Tongue (tissue), 2 donors: ENCODE measurements around the gene SLCO2B1.

DNA sequence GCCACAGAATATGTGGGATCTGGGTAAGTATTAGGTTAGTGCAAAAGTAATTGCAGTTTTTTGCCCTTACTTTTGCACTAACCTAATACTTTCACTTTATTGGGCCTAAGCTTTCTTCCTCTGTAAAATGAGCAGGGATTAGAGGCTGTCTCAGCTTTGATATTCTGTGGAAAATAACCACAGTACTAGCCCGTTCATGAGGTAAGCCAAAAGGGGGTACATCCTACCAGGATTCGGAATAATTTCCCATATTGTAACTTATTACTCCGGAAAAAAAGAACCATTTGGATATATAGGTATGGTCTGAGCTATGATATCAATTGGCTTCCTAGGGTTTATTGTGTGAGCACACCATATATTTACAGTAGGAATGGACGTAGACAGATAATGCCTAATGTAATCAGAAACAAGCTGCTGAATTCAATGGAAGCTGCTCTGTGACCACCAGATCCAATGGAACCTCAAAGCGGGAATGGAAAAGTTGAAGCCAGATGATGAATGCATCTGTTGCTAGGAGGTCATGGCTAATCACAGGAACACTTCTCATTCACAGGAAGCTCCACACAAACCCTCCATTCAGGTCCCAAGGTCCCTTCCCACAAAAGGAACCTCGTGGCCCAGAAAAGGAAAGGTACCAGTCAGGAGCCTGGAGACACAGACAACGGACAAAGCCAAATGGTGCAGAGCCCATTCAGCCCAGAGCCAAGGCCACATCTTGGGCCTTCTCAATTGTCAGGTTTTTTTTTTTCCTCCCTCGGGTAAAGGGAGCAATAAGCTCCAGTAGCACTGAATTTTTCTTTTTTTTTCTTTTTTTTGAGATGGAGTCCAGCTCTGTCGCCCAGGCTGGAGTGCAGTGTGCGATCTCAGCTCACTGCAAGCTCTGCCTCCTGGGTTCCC, 87.2 kb downstream of the FAM168A start:
- RAMPAGE, long total RNA, result no peak

DNA sequence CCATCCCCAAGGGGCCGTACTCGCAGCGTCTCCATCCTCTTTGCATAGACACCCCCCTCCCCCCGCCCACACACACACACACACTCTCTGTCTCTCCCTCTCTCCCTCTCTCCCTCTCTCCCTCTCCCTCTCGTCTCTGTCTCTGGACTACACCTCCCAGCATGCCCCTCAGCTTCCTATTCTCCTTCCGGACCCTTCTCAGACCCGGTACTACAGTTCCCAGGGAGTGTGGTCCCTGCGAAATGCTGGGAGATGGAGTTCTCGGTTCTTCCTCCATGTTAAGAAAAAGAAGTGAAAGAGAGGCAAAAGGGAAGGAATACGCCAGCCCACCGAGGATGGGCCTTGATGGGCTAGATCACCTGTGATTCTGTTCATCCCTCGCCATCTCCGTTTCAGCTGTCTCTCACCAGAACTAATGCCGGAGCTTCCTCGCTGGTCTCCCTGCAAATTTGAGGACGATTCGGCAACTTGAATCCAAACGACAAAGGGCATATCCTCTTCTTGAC, 569 bp upstream of the FAM168A start:
- RAMPAGE, long total RNA, result no peak

DNA sequence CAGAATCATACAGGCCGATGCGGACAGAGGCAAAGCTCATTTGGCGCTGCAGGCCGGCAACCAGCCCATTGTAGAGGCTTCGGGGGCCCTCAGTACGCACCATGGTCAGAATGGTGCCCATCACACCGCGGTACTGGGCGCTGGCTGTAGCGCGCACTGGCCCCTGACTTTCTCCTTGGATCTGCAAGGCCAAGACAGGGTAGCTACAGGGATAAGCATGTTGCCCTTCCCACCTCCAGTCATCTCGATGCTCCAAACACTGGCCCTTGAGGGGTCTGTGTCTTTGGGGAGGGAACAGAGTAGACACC, 4.8 kb downstream of the UCP2 start:
- RAMPAGE, long total RNA, result no peak

- RAMPAGE, long total RNA, result no peak
These were observed 9.6 kb upstream of the UCP3 start for GRCh38 chr11:74018237-74019145.

DNA sequence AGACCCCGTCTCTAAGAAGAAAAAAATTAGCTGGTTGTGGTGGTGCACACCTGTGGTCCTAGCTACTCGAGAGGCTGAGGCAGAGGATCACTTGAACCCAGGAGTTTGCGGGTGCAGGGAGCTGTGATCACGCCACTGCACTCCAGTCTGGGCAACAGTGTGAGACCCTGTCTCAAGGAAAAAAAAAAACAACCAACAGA, 17.1 kb upstream of the UCP3 start:
- RAMPAGE, long total RNA, result no peak

GRCh38 chr11:74141202-74141722, 29.5 kb downstream of the C2CD3 start:
- RAMPAGE, long total RNA, result no peak

GRCh38 chr11:74640852-74641625, 48.7 kb downstream of the POLD3 start:
- RAMPAGE, long total RNA, result no peak

DNA sequence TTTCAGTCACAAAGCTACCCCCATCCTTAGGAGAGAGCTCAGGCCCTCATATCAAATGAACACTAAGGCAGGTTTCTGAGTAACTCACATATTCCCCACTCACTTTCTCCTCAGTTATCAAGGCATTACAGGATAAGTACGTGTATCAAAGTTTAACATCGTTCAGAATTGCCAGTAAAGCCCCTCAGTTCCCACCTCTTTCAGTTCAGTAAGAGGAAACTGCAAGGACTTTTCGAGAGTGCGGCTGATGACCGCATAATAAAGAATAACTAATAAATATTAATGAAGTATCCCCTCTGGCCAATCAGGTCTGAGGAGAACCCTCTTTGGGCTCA, 246 bp upstream of the RNF169 start:
- RAMPAGE, long total RNA, result no peak

- RAMPAGE, long total RNA, result no peak
These were observed 756 bp downstream of the RNF169 start for GRCh38 chr11:74749055-74750155.

DNA sequence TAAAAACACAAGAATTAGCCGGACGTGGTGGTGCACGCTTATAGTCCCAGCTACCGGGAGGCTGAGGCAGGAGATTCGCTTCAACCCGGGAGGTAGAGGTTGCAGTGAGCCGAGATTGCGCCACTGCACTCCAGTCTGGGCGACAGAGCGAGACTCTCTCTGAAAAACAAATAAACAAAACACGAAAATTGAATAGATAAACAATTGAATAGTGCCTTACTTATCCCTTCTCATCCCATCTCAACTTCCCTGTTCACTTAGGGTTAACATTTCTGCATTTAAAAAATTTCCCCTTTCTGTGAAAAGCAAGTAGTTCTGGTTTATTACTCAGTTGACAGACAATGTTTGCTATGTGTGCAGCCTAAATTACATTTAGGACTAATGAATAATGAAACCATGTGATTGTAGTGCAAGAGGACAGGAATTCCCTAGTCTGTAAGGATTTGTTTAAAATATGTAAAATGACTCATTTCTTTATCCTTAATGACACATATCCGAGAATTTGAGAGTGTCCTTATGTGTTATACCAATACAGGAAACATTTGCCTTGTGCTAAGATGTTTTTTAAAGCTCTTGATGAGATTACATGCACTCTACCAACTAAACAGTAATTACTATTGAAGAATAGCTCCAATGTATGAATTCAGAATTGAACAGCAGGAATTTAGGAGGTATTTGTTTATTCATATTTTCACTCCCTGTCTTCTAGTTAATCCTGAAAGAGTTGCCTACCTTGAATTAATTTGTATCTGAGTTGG, 6.2 kb downstream of the RNF169 start:
- RAMPAGE, long total RNA, result no peak

- RAMPAGE, long total RNA, result no peak
These were observed 87.1 kb downstream of the RNF169 start for GRCh38 chr11:74835348-74836568.

GRCh38 chr11:75150774-75151263, at the start of gene SLCO2B1:
Gene SLCO2B1 (plus strand): TSS chr11:75151107.
- RAMPAGE, long total RNA, result start-site peak on the plus strand at chr11:75151073-75151110, 43 and 47 reads in 2 replicates

DNA sequence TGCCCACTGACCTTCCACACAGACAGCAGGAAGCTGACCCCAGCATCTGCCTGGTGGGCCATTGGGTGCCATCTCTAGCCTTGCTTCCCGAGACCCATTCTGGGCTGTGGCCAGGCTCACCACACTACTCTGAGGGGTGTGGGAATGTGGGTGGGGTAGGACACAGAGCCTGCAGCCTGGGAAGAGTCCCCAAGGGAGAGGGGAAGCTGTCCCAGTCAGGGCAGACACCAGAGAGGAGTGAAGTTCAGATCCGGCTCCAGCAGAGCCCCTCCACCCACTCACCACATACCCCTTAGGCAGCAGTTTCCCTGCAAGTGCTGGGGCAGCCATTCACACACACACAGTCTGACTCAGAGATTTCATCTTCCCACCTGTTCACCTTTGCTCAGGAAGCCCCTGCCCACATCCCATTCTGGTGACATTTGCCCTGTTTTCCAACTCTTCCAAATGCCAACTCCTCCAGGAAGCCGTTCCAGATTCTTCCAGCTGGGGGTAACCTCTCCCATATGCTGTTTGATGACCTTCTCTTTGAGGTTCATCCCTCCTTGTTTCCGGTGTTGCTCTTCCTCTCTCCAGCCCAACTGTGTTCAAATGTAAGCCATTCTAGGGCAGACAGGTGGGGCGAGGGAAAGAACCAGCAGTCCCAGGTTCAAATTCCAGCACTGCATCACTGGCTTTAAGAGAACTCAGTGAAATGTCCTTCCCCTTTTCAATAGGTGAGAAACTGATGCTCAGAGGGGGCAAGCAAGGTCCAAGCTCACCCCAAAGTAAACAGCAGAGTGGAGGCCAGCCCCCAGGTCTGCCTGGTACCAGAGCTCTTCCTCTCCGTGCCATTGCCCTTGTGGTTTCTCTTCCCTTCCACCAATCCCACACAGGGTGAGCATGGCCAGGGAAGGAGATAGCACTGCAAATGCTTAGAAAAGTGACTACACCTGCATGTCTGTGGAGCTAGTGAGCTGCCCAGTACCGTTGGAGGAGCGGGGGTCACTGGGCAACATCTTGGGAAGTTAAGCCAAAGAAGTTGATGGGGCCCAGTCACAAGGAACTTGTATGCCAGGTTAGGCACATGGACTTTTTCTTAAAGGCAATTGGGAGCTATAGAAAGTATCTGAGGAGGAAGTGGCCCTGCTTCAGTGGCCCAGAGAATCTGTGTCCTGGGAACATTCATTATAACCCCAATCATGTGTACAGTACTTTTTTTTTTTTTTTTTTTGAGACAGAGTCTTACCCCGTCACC, 2.2 kb downstream of the SLCO2B1 start:
- RAMPAGE, long total RNA, result no peak

- RAMPAGE, long total RNA, result no peak
These were observed 49.8 kb downstream of the ARRB1 start for GRCh38 chr11:75301472-75302345.

GRCh38 chr11:75329727-75330879, 21.4 kb downstream of the ARRB1 start:
- RAMPAGE, long total RNA, result no peak

DNA sequence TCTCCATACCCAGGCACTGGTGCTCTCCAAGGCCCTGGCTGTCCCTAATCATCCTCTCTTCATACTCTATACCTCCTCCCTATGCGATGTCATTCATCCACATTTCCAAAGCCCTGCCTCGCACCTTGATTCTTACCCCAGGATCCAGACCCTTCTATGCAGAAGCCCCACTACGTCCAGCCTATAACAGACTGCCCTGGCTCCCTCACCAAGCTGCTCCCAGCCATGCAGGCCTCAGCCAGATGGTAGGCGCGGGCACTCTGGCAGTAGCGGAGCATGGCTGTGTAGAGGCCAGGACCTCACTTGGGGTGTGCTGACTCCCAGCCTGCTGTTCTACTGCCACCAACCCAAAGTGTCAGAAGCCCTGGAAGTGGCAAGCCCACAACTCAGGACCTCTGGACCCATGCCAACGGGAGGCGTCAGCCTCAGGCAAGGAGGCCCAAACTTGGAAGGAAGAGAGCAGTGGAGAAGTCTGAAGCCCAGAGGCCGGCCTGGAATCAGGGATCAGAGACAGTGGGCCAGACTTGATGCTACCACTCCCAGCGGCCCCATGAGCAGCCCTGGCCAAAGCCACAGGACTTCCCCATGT, 4.6 kb downstream of the ARRB1 start:
- RAMPAGE, long total RNA, result no peak

DNA sequence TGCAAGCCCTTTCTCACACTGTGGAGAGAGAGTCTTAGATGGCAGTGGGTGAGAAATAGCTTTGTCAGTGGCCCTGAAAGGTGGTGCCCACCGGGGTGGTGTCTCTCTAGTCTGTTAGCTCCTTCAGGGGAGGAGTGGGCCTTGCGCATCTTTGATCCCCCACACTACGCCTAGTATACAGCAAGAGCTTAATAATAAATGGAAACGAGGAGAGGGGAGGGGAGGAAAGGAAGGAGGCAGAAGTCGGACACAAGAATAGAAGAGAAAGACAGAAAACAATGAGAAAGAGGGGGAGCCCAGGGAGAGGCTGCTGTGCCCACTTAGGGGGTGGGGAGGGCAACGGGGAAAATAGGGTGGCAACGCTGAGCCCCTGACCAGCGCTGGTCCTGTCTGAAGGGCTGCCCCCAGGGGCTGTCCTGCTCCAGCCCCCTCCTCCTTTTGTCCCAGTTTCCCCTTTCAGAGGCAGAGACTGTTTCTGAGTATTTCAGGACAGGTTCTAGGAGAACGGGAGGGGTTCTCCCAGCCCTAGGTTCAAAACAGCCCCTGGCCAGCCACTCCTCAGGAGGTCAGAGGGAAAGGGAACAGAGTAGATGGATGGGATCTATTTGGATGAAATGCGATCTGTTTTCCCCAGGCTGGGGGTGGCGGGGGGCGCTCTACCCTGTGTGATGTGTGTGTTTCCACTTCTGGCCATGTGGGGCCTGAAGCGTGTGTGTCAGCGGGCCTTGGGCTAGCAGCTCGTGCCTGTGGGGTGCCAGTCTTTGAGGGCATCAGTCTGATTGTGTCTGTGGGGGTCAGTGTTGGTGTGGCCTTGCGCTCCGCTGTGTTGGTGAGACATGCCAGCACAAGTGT, 1.1 kb downstream of the ARRB1 start:
- RAMPAGE, long total RNA, result no peak

DNA sequence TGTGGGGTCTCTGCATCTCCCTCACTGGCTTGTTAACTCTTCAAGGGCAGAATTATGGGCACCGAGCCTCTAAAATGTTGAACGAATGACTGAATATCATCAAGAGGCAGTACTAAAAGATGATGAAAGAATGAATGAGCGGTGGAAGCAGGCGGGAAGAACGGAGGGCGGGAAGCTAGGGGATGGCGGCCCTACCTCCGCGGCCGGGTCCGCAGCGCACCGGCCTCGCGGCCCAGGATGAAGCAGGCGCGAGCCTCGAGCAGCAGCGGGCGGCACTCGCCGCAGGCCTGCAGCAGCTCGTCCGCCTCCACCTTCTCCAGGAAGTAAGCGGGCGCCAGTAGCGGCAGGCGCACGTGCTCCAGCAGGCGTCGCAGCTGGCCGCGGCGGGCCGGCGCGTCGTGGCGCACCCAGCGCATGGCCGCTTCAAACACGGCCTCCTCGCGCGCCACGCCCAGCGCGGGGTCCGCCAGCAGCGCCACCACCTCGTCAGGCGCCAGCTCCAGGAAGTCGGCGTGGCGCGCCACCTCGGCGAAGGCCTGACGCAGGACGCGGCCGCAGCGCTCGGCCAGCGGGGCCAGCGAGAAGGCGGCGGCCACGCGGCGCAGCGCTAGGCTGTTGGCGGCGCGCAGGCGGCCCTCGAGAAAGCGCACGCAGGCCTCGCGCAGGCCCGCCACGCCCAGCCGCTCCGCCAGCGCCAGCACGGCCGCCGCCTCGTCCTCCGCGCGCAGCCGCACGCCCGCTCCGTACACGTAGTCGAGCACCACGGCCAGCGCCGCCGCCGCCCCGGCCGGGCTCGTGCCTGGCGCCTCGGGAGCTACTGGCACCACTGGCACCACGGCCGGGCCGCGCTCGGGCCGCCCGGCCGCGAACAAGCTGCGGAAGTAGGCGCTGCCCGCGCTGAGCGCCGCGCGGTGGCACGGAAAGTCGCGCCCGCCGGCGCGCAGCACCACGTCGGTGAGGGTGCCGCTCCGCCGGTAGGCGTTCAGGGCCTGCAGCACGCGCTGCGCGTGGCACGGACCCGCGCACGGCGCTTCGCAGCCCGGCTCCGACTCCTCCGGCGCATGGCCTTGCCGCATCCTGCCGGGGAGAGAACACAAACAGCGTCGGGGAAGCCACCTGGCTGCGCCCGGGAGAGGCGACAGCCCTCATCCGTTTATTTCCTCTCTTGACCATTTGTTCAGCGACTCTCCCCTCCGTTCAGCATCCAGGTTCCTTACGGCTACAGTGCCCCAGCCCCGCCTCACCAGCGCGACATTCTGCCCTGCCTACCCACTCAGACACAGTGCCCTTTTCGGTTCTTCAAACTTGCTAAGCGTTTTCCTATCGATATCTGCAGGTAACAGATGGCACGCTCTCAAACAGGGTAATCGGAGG, 3.0 kb downstream of the KLHL35 start:
- RAMPAGE, long total RNA, result no peak

DNA sequence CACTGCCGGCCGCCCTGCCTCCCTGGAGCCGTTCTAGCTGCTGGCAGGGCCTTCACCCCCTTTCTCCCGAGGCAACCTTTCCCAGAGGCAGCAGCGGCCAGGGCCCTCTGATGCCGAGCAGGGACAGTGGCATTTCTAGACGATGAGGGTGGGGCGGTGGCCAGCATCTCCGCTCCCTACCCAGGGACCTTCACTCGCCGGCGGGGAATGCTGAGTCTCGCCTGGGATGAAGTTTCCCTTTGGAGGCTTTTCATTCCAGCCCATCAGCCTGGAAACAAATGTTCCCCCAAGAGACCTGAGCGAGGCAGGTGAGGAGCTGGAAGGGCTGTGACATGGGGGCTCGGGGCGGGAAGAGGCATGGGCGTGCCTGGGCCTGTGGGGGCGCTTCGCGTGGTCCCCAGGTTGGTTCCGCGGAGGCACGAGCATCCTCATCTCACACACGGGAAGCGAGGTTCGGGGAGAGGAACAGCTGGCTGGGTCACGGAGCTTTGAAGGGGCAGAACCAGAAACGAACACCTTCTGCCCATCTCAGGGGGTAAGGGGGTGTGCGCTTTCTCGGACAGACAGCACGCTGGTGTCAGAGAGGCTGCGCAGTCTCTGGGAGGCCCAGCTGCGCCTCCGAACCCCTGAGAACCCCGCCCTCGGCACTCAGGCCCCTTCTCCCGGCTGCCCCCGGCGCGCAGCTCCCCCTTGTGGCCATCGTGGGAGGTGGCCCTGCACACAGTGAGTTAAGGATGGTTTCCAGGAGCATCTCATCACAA, 18.1 kb upstream of the KLHL35 start:
- RAMPAGE, long total RNA, result no peak

DNA sequence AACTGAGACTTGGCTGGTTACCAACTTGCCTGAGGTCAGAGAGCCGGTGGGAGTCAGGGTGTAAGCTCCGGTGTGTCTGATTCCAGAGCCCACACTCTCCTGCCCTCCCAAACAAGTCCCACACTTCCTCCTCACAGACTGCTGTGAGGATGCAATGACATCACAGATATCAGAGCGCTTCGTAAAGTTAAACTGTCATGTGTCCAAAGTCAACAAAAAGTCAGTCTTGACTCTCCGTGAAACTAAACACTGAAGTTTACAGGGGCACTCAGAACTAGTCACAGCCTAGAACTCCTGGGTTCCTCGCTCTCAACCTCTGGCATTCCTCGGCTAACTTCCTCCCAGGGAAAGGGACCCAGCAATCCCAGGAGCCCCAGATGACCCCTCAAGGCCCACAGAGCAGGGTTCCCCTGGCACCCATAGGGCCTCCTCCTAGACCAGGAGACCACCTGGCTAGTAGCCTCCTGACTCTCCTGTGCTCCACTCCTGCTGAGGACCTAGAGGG, 12.3 kb downstream of the GDPD5 start:
- RAMPAGE, long total RNA, result no peak